CD14-positive monocyte (primary cell): ENCODE measurements around a stretch of chr4.

DNA sequence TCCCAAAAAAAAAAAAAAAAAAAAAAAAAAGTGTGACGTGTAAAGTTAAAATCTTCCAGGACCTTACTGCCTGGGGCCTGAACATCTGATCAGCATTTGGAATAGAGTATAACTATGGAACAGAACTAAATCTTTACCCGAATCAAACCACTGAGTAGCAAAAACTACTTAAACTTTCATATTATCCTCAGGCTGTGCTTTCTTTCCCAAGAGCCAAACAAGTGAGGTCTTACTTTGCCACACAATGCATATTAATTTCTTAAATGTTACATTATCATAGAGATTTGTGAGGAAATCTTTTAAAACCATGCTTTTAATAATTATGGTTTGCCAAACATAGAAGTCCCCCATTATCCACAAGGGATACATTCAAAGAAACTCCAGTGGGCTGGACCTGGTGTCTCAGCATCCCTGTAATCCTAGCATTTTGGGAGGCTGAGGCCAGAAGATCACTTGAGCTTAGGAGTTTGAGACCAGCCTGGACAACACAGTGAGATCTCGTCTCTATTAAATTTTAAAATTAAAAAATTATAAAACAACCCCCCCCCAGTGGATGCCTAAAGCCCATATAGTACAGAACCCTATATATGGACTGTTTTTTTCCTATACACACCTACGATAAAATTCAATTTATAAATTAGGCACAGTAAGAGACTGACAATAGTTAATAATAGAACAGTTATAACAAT is 2.4 kb downstream of the SMIM14 start:
- CAGE, long polyA plus RNA, result no peak

DNA sequence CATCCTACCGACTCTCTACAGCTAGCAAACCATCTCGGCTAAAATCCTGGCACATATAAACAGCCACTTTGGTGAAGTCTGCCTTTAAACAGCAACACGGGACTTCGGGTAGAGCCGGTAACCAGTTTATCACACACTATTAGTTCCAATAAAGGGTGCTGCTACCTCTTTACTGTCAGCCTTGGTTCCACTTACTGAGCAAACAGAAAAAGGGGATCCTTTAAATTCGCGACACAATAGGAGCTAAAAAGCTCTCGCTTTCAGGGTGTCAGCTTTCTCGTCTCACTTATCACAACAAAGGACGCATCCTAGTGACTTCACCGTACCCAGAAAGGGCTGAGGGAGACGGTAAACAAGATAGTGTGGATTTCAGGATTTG is 678 bp downstream of the SMIM14 start:
- CAGE, long polyA plus RNA, result no peak

GRCh38 chr4:39946176-39946713 is 31.5 kb downstream of the PDS5A start:
- CAGE, long polyA plus RNA, result no peak

GRCh38 chr4:40057105-40058175 is 790 bp downstream of the N4BP2 start:
- CAGE, long polyA plus RNA, result no peak

- CAGE, long polyA plus RNA, result no peak
Observed at GRCh38 chr4:40199892-40200938, 3.4 kb downstream of the RHOH start.

GRCh38 chr4:40219468-40219738 is 22.6 kb downstream of the RHOH start:
- CAGE, long polyA plus RNA, result no peak

DNA sequence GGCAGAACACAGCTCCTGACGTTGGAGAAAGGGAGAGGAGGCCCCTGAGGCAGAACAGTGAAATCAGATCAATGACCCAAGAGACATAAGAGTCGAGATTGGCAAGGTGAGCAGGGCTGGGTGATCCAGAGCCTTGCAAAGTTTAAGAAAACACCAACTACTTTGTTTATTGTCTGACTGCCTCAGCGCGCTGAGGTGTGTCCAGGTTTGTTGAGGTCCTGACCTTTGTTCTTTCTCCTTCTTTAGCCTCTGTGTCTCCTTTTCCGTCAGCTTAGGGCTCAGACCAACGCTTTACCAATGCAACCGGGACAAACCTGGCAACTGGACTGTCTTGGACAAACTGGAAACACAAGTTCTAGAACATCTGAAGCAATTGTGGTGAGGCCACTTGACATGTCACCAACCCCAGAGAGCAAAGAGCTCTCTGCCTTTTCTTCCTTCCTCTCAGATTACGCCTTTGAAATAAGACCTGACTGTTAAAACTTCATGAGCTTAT is 28.4 kb downstream of the CHRNA9 start:
- CAGE, long polyA plus RNA, result no peak

GRCh38 chr4:40474593-40474843 is 139.4 kb downstream of the CHRNA9 start:
- CAGE, long polyA plus RNA, result no peak

GRCh38 chr4:40516798-40517160 is 112.9 kb downstream of the RBM47 start:
- CAGE, long polyA plus RNA, result no peak

DNA sequence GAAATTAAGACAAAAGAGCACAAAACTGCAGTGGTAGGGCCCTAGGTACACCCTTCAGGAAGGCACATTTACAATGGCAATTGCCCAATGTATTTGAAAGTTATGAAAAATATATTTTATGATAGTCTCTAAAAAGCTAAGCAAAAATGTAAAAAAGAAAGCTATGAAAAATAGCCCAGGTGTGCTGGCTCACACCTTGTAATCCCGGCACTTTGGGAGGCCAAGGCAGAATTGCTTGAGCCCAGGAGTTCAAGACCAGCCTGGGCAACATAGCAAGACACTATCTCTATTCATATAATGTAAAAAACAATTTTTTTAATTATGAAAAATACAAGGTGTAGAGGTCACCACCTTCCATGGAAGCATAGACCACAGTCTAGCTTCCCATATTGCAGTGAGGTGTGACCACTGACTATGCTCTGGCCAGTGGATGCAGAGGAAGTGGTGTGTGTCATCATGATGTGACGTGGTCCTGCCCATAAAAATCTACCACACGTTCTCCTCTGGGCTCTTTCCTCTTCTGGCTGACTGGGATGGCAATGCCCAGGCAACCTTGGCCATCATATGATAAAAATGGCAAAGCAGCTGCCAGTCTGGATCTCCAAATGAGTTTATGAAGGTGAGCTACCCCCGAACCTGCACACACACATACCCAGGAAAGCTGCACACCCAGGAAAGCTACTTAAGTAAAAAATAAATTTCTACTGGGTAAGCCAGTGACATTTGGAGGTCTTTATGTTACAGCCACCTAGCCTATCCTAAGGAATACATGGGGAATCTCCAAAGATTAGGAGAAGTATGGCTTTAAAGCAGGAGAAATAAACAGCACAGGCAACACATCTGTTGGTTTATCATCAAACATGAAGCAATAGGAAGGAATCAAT is 65.7 kb downstream of the RBM47 start:
- CAGE, long polyA plus RNA, result no peak

- CAGE, long polyA plus RNA, result no peak
Observed at GRCh38 chr4:40577637-40578297, 51.9 kb downstream of the RBM47 start.

DNA sequence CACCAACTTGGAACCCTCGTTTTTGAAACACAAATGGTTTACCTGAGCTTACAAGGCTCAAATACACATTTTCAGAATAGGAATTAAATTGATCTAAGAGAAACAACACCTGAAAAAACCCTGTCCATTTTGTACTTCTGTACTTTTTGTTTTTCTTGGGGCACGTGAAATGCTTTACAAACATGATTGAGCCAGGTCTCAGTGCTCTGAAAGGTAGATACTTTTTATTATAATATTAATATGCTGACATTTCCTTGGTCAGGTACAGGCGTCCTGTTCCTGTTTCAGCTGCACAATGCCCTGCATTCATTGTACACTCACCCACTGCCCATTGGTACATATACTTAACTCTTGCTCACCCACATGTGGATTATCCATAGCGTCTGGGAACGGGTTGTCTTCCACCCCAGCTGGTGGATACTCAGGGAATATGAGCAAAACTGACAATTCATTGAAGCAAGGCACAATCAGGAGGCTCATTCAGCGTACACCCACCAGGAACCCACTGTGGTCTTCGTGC is 4.4 kb downstream of the RBM47 start:
- CAGE, long polyA plus RNA, result no peak

DNA sequence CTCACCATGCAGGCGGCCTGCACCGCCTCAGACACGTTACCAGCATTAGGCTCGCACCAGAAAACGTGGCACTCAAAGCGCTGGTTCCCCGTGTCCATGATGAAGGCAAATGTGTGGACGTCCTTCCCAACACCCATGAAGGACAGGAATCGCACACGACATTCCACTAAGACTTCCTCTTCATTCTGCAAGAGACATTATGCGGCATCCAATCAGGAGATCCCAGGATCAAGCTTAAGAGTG is 72.0 kb downstream of the NSUN7 start:
- CAGE, long polyA plus RNA, result no peak

- CAGE, long polyA plus RNA, result no peak
Observed at GRCh38 chr4:40840952-40841441, 91.2 kb downstream of the NSUN7 start.

DNA sequence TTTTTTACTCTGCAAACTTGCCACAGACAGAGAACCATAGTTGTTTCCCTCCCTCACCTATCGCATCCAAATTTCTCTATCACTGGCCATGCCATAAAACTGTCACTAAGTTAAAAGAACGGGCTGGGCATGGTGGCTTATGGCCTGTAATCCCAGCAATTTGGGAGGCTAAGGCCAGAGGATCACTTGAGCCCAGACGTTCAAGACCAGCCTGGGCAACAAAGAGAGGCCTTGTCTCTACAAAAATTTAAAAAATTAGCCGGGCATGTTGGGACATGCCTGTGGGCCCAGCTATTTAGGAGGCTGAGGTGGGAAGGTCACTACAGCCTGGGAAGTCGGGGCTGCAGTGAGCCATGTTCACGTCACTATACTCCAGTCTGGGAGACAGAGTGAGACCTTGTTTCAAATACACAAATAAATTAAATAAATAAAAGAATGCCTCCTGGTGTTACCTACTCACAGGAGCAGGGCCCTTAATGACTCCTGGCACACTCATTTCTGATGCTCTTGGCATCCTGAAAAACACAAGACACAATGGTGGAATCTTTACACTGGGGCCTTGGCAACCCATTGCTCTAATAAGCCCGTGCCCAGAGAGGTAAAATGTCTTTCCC is 69.5 kb downstream of the APBB2 start:
- CAGE, long polyA plus RNA, result no peak

GRCh38 chr4:41255765-41256558 is 766 bp upstream of the UCHL1 start:
- CAGE, long polyA plus RNA, result no peak

DNA sequence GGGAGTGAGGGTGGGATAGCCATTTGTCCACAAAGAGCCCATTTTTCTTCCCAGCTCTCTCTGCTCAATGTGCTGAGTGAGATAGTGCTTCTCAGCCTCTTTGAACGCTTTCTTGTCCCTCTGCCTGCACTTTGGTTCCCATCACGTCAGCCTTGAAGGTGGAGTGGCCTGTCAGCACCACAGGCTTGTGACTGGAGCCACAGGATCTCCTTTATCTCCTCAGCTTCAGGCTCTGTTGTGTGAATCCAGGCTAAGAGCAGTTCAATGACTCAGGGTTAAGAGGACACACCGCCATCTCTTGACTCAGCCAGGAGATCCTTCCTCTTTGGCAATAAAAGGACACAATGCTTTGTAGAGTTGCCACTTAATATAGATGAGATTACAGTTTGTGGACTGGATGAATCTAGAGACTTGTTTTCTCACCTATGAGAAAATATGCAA is 62.0 kb downstream of the UCHL1 start:
- CAGE, long polyA plus RNA, result no peak

- CAGE, long polyA plus RNA, result no peak
Observed at GRCh38 chr4:41418191-41419092, 119.5 kb upstream of the LIMCH1 start.

GRCh38 chr4:41514935-41515626 is 22.9 kb upstream of the LIMCH1 start:
- CAGE, long polyA plus RNA, result no peak

DNA sequence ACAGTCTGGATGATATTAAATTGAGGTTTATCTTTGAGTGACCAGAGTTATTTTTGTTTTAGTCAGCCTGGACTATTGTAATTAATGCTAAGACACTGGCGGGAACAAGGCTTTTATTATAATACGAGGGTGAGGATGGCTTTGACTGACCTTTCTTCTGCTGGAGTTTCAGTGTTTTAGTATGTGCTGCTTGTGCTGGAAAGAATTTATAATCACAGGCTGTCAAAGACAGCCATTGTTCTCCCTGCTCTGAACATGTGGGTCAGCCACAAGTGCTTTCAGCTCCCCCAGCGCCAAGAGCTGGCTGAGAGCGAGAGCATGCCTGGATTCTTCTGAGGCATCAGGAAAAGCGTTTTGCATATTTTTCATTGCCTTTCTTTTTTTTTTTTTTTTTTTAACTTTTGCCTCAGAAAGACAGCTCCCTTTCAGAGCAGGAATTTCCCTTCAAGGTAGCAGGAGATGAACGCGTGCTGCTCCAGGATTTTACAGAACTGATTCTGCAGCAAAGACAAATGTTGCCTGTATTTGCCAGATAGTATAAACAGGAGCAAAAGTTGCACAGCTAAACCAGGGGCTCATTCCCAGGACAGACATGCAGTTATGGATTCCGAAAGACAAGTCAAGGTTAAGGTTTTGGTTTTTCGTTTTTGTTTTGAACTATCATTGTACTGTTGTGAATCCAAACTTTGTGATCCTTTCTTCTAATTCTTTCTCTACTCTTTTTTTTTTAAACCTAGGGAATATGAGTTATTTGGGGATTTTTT is 74.7 kb downstream of the LIMCH1 start:
- CAGE, long polyA plus RNA, result no peak